ENCODE results near the gene ARSA.

GRCh38 chr22:50534066-50534762 is 1.9 kb upstream of the ODF3B start:
- PRO-cap, result unidirectional peak, plus-strand start at chr22:50534646

GRCh38 chr22:50562407-50562802 is 314 bp downstream of the SYCE3 start:
- PRO-cap, result no peak

- PRO-cap, result no peak
Observed at GRCh38 chr22:50607660-50608065, 7.1 kb downstream of the MAPK8IP2 start.

DNA sequence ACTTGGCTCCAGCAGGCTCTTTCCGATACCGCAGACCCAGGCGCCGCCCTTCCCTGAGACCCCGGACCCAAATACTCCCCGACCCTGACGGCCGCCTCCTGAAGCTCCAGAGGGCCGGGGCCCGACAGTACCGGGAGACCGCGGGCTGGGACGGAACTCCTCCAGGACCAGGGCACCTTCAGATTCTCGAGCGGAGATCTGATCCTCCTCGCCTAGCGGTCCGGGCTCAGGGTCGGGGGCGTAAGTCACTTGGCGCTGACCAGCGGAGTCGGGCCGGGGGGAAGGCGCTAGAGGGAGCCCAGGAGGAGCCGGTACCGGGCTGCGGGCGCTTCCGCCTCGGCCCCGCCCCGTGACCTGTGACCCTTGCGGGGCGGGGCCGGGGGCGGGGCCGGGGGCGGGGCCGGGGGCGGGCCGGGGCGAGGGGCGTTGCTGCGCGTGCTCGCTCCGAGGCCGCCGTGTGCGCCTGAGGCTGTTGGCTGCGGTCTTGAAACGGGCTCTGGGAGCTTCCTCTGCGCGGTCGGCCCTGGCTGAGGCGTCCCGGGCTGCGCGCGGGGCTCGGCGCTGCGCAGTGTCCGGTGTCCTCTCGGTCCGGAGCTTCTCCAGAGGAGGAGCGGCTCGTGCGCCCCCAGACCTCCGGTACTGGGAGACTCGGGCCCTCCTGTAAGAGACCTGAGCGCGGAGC is at the start of gene ARSA:
TSS of gene ARSA (minus strand) at position 338 of the 682 bp plus-strand sequence.
- PRO-cap, result bidirectional peak, plus-strand start at position 501 of the sequence, minus-strand start at position 338 of the sequence

DNA sequence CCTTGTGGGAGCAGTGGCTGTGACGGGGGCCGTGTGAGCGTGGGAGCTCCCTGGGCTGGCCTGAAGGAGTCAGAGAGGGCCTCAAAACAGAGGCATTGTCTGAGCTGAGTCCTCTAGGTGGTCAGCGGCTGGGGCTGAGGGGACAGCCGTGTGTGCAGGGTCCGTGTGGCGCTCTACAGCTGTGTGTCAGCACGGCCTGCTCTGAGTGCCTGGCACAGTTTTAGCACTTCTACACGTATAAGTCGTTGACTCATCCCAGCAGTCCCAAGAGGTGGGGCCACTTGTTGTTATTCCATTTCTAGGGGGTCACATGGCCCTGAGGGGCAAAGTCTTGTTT is 37.8 kb upstream of the ACR start:
- PRO-cap, result no peak

GRCh38 chr22:50709905-50711248 is 27.6 kb upstream of the ACR start:
- PRO-cap, result no peak

DNA sequence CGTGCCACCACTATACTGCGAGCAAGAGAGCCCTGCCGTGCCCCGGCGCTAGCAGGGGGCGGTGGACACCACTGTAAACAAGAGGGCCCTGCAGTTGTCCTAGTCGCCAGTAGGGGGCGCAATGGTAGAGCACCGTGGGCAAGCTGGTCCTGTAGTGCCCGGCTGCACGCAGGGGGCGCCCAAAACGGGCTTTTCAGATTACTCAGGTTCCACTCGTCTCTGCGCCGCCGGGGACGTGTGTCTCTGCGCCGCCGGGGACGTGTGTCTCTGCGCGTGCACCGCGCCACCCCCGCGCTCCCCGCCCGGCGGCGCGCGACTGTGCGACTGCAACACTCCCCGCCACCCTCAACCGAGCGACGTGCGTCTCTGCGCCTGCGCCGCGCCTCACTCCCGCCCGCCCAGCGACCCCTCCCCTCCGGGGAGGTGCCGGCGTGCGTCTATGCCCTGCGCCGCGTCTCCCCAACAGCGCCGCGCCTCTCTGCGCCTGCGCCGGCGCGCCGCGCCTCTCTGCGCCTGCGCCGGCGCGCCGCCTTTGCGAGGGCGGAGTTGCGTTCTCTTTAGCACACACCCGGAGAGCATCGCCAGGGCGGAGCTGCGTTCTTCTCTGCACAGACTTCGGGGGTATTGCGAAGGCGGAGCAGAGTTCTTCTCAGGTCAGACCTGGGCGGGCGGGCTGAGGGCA is 23.4 kb upstream of the RABL2B start:
- PRO-cap, result no peak

Measured in colic lymph node (tissue), 1 donor.